SJCRH30 (cell line): ENCODE measurements around the genes GNA13, RGS9 and CACNG5.

DNA sequence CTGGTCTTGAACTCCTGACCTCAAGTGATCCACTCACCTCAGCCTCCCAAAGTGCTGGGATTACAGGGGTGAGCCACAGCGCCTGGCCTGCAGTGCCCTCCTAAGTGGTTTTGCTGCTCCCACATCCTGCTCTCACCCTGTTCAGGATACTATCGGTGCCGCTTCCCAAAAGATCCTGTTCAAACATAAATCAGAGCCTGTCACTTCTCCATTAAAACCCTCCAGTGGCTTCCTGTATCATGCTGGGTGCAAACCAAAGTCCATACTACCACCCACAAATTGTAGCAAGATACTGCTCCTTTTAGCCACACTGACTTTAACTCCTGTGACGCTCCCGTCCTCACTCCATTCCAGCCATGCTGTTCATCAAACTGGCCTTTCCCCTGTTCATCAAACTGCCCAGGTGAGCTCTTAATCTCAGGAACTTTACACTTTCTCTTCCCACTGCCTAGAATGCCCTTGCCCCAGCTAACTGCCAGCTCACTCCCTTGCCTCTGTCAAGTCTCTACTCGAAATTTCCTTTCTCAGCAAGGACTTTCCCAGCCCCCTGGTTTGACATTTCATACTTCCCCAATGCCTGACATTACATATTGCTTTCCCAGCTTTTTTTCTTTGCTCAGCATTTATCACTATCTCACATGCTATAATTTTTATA, 44.2 kb upstream of the SMURF2 start:
- RAMPAGE, long total RNA: no peak

- RAMPAGE, long total RNA: no peak
Measured at GRCh38 chr17:64922908-64923508, 3.7 kb upstream of the LRRC37A3 start.

DNA sequence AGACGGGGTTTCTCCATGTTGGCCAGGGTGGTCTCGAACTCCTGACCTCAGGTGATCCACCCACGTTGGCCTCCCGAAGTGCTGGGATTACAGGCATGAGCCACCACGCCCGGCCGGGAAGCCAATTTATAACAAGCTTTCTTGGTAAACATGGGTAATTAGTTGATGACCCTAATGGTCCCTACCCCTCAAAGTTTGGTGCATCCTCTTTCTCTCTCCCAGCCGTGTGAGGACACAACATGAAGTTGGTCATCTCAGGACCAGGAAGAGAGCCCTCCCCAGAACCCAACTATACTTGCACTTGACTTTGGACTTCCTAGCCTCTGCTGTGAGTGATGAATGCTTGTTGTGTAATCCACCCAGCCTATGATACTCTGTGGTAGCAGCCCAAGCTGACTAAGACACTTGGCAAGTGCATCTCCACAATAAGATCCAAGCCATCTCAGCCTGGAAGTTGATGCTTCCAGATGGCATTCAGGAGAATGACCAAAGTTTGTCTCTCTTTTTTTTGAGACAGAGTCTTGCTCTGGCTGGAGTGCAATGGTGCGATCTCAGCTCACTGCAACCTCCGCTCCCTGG, 65.6 kb downstream of the GNA13 start:
- RAMPAGE, long total RNA: no peak

- RAMPAGE, long total RNA: no peak
Measured at GRCh38 chr17:65016327-65016711, 40.2 kb downstream of the GNA13 start.

DNA sequence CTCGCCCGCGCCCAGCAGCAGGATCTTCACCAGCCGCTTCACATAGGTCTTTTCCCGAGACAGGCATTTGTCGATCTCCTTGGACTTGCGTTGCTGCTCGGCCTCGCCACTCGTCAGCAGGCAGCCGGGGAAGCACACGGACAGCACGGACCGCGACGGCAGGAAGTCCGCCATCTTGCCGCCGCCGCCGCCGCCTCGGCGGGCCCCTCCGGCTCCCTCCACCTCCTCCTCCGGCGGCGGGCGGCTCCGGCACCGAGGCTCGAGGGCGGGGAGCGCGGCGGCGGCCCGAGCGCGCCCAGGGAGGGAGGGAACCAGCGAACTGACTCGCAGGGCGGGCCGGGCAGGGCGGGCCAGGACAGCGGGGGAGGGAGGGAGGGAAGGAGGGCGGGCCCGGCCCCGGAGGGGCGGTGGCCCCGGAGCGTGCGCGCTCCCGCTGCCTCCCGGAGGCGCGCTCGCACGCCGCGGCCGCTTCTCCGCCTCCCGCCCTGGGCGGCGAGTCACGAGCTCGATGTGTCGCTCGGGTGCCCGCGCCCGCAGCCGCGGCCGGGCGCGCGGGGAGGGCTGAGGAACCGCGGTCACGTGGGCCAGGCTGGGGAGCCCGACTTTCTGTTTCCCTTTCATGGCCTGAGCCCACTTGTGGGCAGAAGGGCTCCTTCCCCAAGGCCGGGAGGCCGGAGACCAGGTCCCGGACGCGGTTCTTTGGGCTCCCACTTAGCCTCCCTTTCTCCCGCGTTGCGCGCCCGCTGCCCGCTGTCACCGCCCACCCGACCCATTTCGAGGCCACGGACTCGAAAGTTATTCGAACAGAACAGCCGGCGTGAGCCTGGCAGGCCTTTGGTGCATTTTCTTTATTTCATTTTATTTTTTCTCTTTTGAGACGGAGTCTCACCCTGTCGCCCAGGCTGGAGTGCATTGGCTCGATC, at the start of gene GNA13:
TSS of gene GNA13 (minus strand) at position 321 of the 923 bp plus-strand sequence.
- RAMPAGE, long total RNA: no peak

DNA sequence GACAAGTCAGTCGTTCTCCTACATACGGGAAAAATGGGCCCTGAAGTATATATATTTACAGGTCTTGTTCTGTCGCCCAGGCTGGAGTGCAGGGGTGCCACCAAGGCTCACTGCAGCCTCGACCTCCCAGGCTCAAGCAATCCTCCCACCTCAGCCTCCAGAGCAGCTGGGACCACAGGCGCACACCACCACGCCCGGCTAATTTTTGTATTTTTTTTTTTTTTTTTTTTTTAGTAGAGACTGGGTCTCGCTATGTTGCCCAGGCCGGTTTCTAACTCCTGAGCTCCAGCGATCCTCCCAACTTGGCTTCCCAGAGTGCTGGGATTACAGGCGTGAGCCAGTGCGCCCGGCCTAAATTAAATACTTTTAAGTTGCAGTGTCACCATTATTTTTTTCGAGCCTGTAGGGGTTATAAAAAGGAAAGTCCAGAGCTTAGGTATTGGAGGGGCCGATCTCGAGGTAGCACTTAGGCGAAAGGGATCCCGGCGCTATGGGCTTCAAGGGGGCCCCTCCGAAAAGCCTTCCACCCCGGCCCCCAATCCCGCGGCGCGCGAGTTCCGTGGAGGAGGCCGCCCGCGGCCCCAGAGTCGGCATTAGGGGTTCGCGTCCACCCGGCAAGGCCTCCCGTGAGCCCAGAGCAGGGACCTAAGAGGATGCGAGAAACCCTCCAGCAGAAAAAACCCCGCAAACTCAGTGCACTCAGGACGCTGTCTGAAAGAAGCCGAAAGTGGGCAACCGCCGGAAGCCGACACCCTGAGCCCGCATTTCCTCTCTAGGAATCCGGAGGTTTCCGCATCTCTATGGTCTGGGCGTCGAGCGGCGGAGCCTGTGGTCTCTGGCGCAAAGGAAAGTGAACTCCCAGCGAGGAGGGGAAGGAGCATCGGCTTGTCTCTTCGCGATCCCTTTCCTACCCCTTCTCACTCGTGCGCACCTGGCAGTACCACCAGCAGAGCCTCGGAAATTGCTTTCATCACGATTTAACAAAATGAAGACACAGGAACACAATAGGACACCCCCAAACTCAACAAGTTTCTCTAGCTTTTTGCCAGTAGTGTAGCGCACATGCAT, 14.2 kb upstream of the RGS9 start:
- RAMPAGE, long total RNA: no peak

- RAMPAGE, long total RNA: no peak
Measured at GRCh38 chr17:65136772-65137520, at the start of gene RGS9. TSS of gene RGS9 (plus strand) at chr17:65137370.

GRCh38 chr17:65455913-65456448, 105.5 kb downstream of the AXIN2 start:
- RAMPAGE, long total RNA: no peak

DNA sequence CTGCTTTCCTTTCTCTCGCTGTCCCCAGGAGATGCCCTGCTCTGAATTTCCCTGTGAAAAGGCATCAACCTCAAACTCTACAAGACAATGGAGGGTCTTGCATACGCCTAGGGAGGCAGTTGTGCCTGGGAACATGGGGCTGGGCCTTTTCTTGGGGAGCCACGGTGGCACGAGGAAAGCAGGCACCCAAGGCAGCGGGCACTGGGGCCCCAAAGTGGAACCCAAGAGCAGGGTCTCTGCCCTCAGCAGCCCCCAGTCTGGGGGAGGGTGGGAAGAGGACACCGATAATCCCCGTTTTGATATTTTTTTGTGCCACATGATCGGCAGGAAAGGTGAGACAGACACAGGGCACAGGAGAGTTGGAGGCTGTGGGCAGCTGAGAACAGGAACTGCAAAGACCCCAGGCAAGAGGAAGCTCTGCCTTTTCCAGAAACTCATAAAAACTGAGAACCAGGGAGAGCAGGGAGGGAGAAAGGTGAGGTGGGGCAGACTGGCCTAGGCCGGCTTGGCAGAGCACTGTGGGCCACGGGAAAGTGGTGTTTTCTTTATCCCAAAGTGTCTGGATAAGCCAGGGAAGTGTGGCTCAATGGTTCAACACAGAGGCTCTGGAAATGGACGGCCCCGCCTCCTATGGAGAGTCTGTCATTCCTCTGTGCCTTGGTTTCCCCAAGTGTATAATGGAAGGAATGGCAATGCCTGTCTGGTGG, 11.7 kb upstream of the AXIN2 start:
- RAMPAGE, long total RNA: no peak

- RAMPAGE, long total RNA: no peak
Measured at GRCh38 chr17:65850293-65850944, 289.0 kb upstream of the AXIN2 start.

DNA sequence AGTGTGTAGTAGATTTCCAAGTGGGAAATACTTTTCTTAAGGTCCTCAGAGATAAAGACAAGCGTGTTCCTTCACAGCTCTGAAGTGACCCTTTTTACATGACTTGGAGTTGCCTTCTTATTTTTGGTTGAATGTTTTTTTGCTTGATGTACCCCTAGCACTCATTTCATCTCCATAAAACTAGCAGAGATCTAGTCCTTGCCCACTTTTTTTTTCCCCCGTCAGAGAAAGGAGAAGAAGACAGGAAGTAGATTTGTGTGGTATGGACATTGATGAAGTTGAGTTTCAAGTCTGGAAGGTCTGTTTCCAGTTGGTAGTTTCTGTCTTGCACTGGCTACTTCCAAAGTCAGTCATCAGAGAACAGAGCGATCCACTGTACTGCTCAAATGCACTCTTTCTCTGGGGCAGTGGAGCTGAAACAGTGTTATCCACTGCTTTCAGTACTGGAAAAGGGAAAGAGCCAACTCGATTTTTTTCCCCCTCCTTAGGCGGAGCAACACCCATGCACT, 7.2 kb downstream of the PRKCA start:
- RAMPAGE, long total RNA: no peak

GRCh38 chr17:66329205-66329669, 26.8 kb downstream of the PRKCA start:
- RAMPAGE, long total RNA: no peak

- RAMPAGE, long total RNA: no peak
Measured at GRCh38 chr17:66401860-66402500, 99.6 kb downstream of the PRKCA start.

DNA sequence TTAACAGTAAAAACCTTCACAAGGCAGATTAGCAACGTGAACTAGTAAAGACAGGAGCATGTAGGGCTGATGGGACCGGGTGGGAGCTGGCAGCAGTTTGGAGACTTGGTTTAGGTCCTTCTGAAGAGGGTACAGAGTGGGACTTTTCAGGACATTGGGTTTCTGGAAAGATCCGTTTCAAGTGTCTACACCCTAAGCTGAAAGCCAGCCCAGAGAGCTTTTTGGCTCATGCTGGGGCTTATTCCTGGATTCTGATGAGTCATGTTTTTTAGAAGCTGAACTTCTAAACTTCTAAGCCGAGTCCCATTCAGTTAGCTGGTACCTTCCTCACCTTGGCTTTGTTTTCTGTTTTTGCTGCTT, 205.1 kb downstream of the PRKCA start:
- RAMPAGE, long total RNA: no peak

DNA sequence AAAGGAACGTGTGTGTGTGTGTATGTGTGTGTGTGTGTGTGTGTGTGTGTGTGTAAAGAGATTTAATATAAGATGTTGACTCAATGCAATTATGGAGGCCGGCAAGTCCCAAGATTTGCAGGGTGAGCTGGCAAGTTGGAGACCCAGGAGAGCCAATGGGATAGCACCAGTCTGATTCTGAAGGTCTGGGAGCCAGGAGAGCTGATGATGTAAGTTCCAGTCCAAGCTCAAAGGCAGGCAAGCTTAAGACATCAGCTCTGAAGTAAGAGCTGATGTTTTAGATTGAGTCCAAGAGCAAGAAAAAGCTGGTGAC, 206.7 kb downstream of the PRKCA start:
- RAMPAGE, long total RNA: no peak

- RAMPAGE, long total RNA: no peak
Measured at GRCh38 chr17:66523384-66524252, 221.2 kb downstream of the PRKCA start.

DNA sequence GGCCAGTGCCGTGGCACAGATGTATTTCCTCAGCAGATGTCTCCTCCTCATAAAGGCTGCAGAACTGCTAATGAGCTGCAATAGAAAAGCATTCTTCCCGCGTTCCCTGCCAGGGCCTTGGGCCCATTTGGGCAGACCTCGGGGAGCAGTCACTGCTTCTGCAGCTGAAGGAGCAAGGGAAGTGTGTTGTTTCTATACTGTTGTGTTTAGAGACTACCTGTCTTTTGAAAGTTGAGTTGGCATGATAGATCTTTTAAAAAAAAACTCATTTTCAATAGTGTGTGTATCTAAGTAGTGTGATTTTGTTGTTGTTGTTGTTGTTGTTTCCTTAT, 152.5 kb upstream of the CACNG5 start:
- RAMPAGE, long total RNA: no peak

GRCh38 chr17:66691356-66692264, 143.3 kb upstream of the CACNG5 start:
- RAMPAGE, long total RNA: no peak

GRCh38 chr17:66713407-66713877, 121.5 kb upstream of the CACNG5 start:
- RAMPAGE, long total RNA: no peak

DNA sequence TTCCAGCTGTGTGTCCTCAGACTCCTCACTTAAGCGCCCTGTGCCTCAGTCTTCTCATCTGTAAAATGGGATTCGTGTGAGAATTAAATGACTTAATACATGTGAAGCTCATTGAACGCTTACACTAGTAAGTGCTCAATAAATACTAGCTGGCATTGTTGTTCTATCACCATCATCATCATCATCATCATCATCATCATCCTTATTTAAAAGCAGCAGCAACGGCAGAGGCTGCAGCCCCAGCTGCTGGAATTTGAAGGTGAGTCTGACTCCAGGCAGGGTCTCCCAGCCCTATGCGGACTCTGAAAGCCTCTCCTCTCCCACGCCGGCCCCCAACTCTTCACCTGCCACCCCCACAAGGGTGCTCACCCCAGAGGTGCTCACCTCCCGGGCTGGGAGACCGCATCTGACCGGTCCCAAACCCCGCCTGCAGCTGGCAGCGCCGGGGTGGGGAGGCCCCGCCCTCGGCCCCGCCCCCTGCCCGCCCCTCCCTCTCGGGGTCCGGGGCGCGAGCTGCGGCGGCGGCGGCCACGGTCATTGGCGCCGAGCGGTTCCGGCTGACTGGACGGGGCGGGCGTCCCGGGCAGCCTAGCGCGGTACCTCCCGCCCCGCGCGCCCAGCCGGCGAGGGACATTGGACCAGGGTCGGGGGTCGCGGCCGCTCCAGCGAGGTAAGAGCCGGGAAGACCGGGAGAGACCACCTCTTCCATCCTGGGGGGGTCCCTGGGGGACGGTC, at the start of gene CACNG5:
TSS of gene CACNG5 (plus strand) at position 537 of the 735 bp plus-strand sequence.
- RAMPAGE, long total RNA: no peak